NCI-H460 (cell line): ENCODE measurements around the genes CCDC184 and ANP32D.

DNA sequence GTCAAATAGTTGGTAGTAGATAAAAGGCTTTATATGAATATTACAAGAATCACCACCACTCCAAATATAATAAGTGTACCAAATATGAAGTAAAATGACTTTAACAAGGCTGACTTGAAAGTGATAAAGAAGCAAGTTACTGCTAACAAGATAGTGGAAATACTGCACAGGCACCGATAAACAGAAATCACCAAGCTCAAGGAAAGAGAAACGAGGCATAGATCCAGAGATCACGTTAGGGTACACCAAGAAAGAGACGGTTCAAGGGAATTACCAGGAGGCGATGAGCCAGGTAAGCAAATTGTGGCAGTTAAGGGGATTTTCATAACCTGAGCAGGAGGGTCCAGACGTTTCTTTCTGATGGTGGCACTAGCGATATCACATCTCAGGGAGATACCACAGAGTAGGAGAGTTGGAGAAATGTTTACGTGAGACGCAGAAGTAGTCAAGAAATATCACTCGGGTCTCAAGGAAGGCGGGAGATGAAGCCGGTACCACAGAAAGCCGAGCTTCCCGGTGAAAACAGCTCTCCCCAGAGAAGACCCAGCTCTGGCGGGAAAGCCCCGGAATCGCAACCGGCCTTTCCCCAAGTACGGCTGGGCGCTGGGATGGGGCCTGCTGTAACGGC is 637 bp downstream of the SENP1 start:
RAMPAGE:
- cytosol, long total RNA: no peak
- long total RNA: no peak
- nucleus, long total RNA: no peak

GRCh38 chr12:48106464-48106640 is 473 bp upstream of the SENP1 start:
RAMPAGE:
- cytosol, long total RNA: no peak
- long total RNA: no peak
- nucleus, long total RNA: no peak

DNA sequence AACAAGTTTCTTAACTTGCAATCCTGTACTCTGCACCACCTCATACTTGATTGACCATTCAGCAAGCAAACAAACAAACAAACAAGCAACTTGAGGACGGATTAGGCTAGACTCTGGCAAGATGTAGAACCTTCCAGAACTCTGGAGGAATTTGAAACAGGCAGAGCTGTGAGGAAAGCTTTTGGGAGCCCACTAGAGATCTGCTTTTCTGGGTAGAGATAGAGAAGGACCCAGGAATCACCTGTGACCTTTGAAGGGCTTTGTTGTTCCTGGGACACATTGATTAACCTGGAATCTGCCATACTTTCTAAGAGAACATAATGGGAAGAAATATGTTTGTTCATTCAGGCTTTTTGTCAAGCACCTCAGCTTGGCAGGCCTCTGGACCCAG is 757 bp upstream of the SENP1 start:
RAMPAGE:
- cytosol, long total RNA: no peak
- long total RNA: no peak
- nucleus, long total RNA: no peak

RAMPAGE:
- cytosol, long total RNA: no peak
- long total RNA: no peak
- nucleus, long total RNA: no peak
Observed at GRCh38 chr12:48183393-48184280, at the start of gene CCDC184. CCDC184 (plus strand) TSS chr12:48183644.

DNA sequence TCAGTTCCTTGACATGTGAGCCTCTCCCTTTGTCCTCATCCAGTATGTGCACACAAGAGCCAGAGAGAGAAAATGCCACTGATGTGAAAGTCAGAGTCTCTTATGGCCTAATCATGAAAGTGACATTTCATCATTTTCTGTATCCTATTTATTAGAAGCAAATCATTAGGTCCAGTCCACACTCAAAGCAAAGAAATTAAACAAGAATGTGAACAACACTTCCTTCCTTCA is 45.9 kb upstream of the H1-7 start:
RAMPAGE:
- cytosol, long total RNA: no peak
- long total RNA: no peak
- nucleus, long total RNA: no peak

DNA sequence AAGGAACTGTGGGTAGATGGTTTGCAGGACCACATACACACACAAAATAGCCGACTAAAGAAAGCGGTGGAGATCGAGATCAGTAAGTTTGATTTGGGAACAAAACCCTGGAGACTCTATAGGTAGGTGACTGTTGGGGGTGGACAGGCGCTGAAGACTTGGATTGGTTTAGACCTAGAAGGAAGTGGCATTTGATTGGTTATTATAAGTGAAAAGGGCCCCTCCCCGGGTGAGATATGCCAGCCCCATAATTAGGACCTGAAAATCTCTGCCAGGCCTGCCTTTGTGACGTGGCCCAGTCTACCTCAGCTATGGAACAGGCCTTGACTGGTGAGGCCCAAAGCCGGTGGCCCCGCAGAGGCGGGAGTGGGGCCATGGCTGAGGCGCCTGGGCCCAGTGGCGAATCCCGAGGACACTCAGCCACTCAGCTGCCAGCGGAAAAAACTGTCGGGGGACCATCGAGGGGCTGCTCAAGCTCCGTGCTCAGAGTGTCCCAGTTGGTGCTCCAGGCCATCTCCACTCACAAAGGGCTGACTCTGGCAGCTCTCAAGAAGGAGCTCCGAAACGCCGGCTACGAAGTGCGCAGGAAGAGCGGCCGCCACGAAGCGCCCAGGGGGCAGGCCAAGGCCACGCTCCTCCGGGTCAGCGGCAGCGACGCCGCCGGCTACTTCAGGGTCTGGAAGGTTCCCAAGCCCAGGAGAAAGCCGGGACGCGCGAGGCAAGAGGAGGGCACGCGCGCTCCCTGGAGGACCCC is 378 bp downstream of the H1-7 start:
RAMPAGE:
- cytosol, long total RNA: no peak
- long total RNA: no peak
- nucleus, long total RNA: no peak

RAMPAGE:
- cytosol, long total RNA: no peak
- long total RNA: no peak
- nucleus, long total RNA: no peak
Observed at GRCh38 chr12:48351797-48352214, 1.1 kb upstream of the ZNF641 start.

DNA sequence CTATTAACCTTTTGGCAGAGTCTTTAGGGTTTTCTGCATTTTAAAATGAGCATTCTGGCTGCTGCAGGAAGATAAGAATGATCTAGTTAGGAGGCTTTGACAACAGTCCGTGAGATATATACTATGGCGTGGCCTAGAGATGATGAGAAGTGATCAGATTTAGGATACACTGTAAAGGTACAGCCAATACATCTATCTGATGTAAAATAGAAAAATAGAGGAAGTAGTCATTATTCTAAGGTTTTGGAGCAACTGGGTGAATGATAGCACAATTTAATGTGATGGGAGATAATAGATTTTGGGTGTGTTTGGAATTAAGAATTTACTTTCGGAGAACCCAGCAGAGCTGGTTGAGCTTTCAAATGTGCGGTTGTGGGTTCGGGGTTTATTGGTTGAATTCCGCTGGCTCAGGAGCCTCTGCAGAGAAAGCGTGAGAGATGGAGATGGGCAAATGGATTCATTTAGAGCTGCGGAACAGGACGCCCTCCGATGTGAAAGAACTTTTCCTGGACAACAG is at the start of gene ANP32D:
Gene ANP32D, plus strand, starts transcription at position 332 of the 517 bp plus-strand sequence.
RAMPAGE:
- cytosol, long total RNA: no peak
- long total RNA: no peak
- nucleus, long total RNA: no peak

DNA sequence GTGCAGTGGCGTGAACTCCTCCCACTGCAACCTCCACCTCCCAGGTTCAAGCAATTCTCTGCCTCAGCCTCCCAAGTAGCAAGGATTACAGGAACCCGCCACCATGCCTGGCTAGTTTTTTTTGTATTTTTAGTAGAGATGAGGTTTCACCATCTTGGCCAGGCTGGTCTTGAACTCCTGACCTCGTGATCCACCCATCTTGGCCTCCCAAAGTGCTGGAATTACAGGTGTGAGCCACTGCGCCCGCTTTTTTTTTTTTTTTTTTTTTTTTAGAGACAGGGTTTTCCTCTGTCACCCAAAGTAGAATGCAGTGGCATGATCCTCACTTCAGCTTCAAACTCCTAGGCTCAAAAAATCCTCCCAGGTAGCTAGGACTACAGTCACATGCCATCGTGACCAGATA is 17.4 kb downstream of the KANSL2 start:
RAMPAGE:
- cytosol, long total RNA: no peak
- long total RNA: no peak
- nucleus, long total RNA: no peak

RAMPAGE:
- cytosol, long total RNA: no peak
- long total RNA: no peak
- nucleus, long total RNA: no peak
Observed at GRCh38 chr12:48768252-48768751, 20.6 kb downstream of the ADCY6 start.

RAMPAGE:
- cytosol, long total RNA: no peak
- long total RNA: no peak
- nucleus, long total RNA: no peak
Observed at GRCh38 chr12:48770718-48771341, 18.1 kb downstream of the ADCY6 start.

GRCh38 chr12:48881703-48882888 is 16.4 kb upstream of the RND1 start:
RAMPAGE:
- cytosol, long total RNA: no peak
- long total RNA: no peak
- nucleus, long total RNA: no peak

DNA sequence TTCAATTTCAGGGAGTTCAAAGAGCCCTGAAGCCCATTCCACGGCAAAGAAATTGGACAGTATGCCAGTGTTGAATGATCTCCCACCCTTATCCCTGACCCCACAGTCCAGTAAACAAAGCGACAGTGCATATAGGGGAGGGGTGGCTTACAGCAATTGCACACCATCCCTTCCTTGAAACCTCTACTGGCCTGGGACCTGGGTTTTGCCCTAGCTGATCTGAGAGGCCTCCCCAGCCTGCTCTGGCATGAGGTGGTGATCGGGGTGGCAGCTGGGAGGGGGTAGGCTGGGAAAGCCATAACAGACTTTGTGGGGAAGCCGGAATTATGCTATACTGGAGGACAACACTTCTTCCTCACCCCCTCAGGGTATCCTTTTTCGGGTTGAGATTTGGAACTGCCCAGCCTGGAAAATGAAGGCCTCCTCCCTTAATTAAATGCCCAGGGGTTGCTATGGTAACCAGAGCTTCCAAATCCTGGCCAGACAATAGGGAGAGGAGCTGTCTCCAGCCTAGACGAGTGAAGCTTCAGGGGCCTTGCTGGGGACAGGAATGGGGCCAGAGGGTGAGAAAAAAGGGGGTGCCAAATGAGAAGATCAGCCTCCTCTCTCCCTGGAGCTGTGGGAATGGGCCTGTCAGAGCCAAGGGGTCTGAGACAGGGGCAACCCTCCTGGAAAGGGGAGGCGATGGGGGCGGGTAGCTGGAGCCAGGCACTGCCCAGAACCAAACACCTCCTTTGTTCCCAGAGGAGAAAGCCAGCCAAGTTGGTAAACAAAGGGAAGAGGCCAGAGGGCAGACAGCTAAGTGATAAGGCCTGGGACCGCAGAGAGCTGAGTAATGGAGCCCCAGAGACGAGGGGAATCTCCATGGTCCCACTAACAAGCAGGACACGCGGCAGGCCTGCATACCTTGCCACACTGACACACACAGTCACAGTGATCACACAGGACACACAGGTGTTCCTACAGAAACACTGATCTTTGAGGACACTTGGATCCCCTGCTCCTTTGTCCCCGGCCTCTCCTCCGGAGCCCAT is 17.7 kb upstream of the RND1 start:
RAMPAGE:
- cytosol, long total RNA: no peak
- long total RNA: no peak
- nucleus, long total RNA: no peak

RAMPAGE:
- cytosol, long total RNA: no peak
- long total RNA: no peak
- nucleus, long total RNA: no peak
Observed at GRCh38 chr12:48969680-48970281, 1.8 kb downstream of the WNT10B start.

DNA sequence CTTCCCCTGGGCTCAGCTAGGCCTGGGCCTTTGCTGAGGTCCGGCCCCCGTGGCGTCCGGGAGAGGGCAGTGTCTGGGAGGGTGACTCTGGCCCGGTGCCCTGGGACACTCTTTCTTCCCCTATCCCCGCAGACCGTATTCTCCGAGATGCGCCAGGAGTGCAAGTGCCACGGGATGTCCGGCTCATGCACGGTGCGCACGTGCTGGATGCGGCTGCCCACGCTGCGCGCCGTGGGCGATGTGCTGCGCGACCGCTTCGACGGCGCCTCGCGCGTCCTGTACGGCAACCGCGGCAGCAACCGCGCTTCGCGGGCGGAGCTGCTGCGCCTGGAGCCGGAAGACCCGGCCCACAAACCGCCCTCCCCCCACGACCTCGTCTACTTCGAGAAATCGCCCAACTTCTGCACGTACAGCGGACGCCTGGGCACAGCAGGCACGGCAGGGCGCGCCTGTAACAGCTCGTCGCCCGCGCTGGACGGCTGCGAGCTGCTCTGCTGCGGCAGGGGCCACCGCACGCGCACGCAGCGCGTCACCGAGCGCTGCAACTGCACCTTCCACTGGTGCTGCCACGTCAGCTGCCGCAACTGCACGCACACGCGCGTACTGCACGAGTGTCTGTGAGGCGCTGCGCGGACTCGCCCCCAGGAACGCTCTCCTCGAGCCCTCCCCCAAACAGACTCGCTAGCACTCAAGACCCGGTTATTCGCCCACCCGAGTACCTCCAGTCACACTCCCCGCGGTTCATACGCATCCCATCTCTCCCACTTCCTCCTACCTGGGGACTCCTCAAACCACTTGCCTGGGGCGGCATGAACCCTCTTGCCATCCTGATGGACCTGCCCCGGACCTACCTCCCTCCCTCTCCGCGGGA is 3.1 kb downstream of the WNT1 start:
RAMPAGE:
- cytosol, long total RNA: no peak
- long total RNA: no peak
- nucleus, long total RNA: no peak

RAMPAGE:
- cytosol, long total RNA: no peak
- long total RNA: no peak
- nucleus, long total RNA: no peak
Observed at GRCh38 chr12:48995199-48996271, 3.6 kb downstream of the DDN start.

DNA sequence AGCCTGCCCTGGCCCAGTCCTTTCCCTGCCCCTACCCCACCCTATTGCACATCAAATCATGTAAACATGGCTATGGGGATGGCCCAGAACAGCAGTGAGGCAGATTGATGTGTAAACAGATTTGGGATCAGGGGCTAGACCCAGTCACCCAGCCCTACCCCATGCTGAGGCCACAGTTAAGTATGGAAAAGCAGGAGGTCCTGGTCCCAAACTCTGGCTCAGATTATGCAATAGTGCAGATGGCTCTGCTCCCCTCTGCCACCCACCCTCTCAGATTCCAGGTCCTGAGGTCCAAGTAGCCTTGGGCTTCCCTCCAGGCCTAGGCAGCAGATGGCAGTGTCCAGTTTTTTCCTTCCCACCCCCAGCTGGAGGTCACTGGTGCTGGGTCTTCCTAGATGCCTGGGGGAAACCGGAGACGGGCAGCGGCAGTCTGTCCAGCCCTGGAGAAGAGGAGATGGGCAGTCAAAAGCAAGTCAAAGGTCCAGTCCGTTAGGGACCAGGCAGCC is 2.8 kb upstream of the DHH start:
RAMPAGE:
- cytosol, long total RNA: no peak
- long total RNA: no peak
- nucleus, long total RNA: no peak

DNA sequence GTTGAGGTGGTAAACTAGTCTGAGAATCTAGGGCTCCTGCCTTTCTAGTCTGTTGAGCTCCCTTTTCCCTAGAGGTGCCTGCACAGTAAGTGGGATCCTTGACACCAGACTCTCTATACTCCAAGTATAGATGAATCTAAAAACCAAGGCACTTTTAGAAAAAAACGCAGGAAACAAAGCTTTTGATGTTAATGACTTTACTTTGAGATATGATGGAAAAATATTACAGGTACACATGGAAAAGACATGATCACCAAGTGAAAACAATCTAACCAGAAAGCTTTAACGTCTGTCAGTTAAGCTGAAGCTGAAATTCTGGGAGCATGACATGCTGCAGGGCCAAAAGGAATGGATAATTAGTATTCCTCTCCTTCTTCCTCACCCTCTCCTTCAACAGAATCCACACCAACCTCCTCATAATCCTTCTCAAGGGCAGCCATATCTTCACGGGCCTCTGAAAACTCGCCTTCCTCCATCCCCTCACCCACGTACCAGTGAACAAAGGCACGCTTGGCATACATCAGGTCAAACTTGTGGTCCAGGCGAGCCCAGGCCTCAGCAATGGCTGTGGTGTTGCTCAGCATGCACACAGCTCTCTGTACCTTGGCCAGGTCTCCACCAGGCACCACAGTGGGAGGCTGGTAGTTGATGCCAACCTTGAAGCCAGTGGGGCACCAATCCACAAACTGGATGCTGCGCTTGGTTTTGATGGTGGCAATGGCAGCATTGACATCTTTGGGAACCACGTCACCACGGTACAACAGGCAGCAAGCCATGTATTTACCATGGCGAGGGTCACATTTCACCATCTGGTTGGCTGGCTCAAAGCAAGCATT is 3.4 kb downstream of the TUBA1B start:
RAMPAGE:
- cytosol, long total RNA: no peak
- long total RNA: no peak
- nucleus, long total RNA: no peak

DNA sequence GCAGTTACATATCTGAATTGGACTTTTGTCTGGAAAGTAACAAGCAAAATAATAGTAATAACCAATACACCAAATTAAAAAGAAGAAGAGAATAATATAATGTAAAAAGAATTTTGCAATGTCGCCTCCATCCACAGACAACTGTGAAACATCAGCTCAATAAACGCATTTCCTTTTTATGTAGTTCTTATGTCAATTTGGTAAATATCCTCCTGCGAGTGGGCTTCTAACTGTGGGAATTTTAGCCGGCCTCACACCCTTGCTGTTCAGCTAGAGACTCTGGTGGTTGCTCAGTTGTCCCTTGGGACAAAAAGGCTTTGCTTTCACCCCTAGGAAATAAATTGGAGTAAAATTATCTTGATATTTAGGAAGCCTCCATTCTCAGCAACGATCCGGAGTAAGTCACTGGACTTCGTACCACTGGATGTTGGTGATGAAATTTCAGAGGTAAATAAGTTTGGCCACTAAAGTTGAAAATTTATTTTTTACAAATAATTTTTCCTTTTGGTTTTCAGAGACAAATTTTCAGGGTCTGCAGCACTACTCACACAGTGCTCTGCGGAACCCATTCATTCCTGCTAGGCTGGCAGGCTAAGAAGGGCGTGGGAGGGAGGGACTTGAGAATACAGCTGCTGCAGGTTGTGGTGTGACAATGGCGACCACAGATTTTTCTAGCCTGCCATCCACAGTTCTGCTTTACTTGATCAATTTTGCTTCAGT is 1.3 kb upstream of the TUBA1A start:
RAMPAGE:
- cytosol, long total RNA: no peak
- long total RNA: no peak
- nucleus, long total RNA: no peak

GRCh38 chr12:49341863-49342939 is 4.5 kb upstream of the DNAJC22 start:
RAMPAGE:
- cytosol, long total RNA: no peak
- long total RNA: no peak
- nucleus, long total RNA: no peak